ENCODE measurements around a stretch of chr6.

- RRBS, result 1% methylated on average over 51 of the region's 73 CpGs
These were observed 764 bp downstream of the SNX9 start for GRCh38 chr6:157823546-157824474.

- RRBS, result no CpG with 5 or more reads among the region's 19 CpGs
These were observed 53.1 kb upstream of the SYNJ2 start for GRCh38 chr6:157928290-157929196.

DNA sequence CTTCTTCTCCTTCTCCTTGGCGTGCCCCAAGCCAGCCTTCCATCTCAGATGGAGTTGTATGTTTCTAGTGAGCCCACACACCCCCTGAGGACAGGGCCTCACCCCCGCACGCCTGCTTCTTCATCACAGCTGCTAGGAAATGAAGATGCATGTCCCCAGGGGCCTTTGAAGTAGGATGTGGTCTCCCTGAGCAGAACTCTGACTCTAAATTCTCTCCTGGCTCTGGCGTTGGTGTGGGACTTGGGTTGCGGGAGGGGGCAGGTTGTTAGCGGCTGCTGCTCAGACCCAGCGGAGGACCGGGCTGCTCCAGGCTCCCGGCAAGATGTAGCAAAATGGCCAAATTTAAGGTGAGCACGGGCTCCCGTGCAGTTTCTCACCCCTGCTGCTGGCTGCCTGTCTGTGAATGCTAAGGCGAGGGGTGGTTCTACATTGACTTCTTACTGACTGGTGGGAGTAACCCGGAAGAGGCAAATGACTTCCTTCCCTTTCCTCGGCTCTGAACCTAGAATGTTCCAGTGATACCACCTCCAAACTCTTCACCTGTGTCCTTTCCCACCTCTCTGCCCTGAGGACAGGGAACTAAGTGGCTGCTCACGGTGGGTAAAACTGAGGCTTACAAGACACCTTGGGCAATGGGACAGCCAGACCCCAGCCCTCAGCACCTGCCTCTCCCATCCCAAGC lies 8.8 kb downstream of the SYNJ2 start:
- RRBS, result no CpG with 5 or more reads among the region's 15 CpGs

- RRBS, result no CpG with 5 or more reads among the region's 15 CpGs
These were observed 21.4 kb downstream of the SYNJ2 start for GRCh38 chr6:158002707-158003790.

GRCh38 chr6:158009326-158010059 lies 27.8 kb downstream of the SYNJ2 start:
- RRBS, result no CpG with 5 or more reads among the region's 8 CpGs

DNA sequence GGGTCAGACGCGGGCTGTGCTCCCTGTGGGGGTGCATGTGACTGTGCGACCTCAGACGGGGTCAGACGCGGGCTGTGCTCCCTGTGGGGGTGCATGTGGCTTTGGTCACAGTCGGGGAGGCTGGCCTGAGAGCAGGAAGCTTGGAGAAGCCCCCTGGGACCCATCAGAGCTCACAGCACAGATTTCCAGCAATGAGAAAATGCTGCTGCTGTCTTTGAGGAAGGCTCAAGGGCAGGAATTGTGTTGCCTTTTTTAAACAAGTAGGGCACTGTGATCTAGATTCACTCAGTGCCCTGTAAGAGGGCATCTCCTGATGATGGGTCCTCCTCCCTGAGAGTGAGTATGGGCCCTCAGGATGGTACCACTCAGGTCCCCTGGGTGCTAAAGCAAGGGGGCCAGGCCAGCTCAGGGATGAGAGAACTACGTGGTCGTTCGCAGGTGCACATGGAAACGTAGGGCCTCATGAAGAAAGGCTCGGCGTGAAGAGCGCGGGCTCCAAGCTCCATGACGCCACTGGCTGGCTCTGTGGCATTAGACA lies 50.5 kb downstream of the SYNJ2 start:
- RRBS, result no CpG with 5 or more reads among the region's 16 CpGs

GRCh38 chr6:158043654-158044596 lies 62.3 kb downstream of the SYNJ2 start:
- RRBS, result 90% methylated on average over 2 of the region's 32 CpGs

GRCh38 chr6:158543479-158544051 lies 16.3 kb upstream of the TMEM181 start:
- RRBS, result no CpG with 5 or more reads among the region's 12 CpGs

DNA sequence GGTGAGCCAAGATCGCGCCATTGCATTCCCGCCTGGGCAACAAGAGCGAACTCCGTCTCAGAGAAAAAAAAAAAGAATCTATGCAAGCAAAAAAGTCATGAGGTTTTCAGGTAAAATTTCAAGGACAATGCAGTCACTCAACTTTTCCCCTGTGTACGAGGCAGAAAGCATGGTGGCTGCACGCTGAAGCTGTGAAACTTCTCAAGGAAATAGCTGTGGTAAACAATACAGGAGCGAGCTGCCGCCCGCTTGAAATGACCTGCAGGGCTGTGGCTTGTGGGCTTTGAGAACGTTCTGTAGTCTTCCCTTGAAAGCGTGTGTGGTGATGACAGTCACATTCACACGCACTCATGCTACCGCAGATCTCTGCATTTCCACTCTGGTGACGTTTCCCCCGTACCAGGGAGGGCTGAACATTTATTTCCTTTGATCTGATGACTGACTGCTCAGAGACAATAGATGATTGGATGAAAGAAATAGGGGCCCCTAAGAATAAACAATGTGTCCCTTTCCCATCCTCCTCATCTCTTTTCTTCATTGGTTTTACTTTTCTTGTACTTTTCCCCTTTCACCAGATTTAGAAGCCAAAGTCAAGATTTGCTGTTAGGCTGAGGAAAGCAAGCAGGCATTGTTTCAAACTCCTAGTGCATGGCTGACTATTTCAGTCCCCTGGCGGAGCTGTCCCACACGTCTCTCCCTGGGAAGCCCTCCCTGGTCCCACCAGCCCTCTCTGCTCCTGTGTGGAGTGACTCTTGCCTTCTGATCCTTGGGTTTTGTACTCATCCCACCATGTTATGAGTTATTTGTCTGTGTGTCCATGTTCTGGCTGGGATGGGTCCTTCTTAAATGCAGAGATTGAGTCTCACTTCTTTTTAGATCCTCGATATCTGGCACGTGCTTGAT lies 3.8 kb downstream of the SYTL3 start:
- RRBS, result no CpG with 5 or more reads among the region's 20 CpGs

- RRBS, result no CpG with 5 or more reads among the region's 18 CpGs
These were observed 53.0 kb downstream of the EZR start for GRCh38 chr6:158765842-158766881.

GRCh38 chr6:158772539-158773634 lies 46.3 kb downstream of the EZR start:
- RRBS, result no CpG with 5 or more reads among the region's 13 CpGs

GRCh38 chr6:158780679-158781041 lies 38.5 kb downstream of the EZR start:
- RRBS, result no CpG with 5 or more reads among the region's 2 CpGs

- RRBS, result 96% methylated on average over 3 of the region's 23 CpGs
These were observed 34.3 kb downstream of the EZR start for GRCh38 chr6:158784430-158785717.

DNA sequence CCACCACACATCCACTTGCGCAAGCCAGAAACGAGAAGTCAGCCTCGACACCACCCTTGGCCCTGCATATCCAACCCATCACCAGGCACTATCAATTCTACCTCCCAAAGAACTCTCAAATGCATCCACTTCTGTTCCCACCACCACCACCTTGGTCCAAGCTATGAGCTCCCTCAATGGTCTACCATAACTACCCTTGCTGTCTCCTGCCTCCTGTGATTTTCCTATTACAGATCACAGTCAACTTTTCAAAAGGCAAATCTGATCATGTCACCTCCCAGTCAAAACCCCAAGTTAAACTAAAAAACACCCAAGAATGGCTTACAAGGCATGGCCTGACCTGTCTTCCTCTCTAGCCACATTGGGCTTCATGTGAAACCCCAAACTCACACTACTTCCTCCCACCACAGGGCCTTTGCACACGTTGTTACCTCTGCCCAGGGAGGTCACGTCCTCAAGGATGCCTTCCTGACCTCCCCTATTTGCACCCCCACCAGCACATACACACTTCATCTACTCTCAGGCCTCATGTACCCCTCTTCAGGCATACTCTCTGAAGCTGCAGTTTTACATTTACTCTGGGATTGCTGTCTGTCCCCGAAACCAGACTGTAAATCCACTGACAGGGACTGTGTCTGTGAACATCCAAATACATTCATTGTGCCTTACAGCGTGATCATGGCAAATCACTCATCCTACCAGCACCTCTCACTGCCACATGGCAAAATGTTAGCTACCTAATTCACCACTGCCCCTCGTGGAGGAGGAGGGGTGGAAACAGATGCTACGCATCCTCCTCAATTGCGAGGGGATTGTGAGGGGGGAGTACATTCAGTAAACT lies 6.2 kb downstream of the EZR start:
- RRBS, result no CpG with 5 or more reads among the region's 10 CpGs

DNA sequence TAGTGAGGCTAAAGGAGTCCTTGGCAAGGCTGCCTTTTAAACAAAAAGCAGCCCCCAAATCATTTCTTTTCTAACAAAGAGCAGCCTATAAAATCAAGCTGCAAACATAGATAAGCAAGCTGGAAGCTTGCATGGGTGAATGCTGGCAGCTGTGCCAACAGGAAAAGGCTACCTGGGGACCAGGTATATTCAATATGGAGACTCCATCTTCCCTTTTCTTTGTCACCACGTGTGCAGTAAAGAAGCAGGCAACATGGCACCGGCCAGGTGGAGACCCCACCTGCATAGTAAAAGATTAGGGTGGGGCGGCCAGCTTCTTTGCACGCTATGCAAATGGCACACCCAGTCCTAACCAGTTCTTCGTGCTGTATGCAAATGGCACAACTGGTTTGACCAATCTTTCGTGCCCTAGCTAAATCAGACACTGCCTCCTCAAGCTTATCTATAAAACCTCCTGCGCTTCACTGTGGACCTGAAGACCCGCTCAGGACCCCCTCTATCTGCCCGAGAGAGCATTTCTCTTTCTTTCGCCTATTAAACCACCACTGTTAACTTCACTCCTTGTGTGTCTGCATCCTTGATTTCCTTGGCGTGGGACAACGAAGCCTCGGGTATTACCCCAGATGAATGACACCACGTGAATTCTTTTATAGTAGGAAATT lies 88.7 kb upstream of the EZR start:
- RRBS, result no CpG with 5 or more reads among the region's 14 CpGs

GRCh38 chr6:158987460-158987954 lies 12.5 kb downstream of the RSPH3 start:
- RRBS, result no CpG with 5 or more reads among the region's 1 CpG

- RRBS, result no CpG with 5 or more reads among the region's 6 CpGs
These were observed 5.2 kb downstream of the TAGAP start for GRCh38 chr6:159039564-159039957.

GRCh38 chr6:159056129-159056660 lies 11.4 kb upstream of the TAGAP start:
- RRBS, result no CpG with 5 or more reads among the region's 4 CpGs

- RRBS, result no CpG with 5 or more reads among the region's 11 CpGs
These were observed 52.8 kb upstream of the FNDC1 start for GRCh38 chr6:159116243-159117003.

- RRBS, result no CpG with 5 or more reads among the region's 7 CpGs
These were observed 49.4 kb upstream of the FNDC1 start for GRCh38 chr6:159119591-159120410.